ENCODE results near the gene ACKR3.

DNA sequence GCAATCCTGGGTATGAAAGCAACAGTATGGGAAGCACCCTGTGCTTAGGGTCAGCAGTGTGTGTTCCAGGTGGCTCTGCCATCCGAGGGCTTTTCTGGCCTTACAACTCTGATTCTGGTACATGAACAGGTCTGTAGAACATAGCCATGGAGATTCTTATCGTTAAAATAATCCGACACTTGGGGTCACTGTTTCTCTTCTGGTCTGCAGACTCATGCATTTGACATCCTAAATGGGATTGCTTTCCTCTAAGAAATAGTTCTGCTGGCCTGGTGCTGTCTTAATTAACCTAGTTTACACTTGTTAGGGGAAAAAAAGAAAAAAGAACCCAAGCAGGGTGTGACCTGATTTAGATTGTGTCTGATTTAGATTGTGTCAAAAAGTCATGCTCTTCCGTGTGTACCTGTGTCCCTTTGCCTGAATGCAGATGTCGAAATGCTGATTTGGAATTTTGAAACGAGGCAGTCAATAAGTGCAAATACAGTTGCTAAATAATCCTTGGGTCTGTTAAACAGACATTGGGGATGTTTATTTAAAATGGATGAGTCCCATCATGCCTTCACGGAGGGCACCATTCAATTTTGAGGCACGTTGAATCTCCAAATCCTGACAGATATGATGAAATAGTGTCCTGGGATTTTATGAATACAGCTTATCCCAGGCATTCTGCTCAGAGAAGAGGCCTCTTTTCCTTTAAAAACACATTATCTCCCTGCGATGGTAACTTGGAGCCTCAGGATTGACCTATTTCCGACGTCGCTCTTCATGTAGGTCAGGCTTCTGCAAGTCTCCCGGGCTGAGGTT is 59.7 kb downstream of the TRPM8 start:
- RRBS = no CpG with 5 or more reads among the region's 13 CpGs

DNA sequence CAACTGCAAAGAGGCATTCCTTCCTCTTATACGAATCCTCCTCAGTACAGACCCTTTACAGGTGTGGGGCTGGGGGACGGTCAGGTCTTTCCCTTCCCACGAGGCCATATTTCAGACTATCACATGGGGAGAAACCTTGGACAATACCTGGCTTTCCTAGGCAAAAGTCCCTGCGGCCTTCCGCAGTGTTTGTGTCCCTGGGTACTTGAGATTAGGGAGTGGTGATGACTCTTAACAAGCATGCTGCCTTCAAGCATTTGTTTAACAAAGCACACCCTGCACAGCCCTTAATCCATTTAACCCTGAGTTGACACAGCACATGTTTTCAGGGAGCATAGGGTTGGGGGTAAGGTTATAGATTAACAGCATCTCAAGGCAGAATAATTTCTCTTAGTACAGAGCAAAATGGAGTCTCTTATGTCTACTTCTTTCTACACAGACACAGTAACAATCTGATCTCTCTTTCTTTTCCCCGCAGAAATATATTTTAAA is 118.1 kb downstream of the SPP2 start:
- RRBS = no CpG with 5 or more reads among the region's 6 CpGs

GRCh38 chr2:234251736-234252323 is 201.3 kb downstream of the SPP2 start:
- RRBS = no CpG with 5 or more reads among the region's 6 CpGs

GRCh38 chr2:234291468-234292513 is 205.1 kb downstream of the ARL4C start:
- RRBS = no CpG with 5 or more reads among the region's 7 CpGs

- RRBS = no CpG with 5 or more reads among the region's 27 CpGs
Measured at GRCh38 chr2:234437377-234438894, 58.9 kb downstream of the ARL4C start.

- RRBS = 12% methylated on average over 1 of the region's 10 CpGs
Measured at GRCh38 chr2:234446226-234446781, 50.6 kb downstream of the ARL4C start.

- RRBS = 92% methylated on average over 5 of the region's 34 CpGs
Measured at GRCh38 chr2:235044069-235045033, 92.5 kb downstream of the SH3BP4 start.

GRCh38 chr2:235063371-235063899 is 111.6 kb downstream of the SH3BP4 start:
- RRBS = 91% methylated on average over 5 of the region's 17 CpGs

DNA sequence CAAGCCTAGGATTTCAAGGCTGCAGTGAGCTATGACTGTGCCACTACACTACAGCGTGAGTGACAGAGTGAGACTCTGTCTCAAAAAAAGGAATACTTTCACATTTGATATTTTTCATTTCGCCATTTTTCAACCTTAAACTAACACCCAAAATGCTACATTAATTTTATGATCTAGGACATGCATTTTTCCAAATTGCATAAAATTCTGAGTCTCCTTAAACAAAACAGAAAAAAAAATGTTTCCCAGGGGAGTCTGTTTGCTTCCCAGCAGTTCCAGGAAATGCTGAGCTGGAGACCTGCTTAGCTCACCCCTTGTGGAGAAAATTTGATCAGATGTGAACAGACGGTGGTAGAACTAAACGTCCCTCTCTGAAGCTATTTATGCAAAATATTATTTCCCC is 75.0 kb upstream of the AGAP1 start:
- RRBS = no CpG with 5 or more reads among the region's 4 CpGs

DNA sequence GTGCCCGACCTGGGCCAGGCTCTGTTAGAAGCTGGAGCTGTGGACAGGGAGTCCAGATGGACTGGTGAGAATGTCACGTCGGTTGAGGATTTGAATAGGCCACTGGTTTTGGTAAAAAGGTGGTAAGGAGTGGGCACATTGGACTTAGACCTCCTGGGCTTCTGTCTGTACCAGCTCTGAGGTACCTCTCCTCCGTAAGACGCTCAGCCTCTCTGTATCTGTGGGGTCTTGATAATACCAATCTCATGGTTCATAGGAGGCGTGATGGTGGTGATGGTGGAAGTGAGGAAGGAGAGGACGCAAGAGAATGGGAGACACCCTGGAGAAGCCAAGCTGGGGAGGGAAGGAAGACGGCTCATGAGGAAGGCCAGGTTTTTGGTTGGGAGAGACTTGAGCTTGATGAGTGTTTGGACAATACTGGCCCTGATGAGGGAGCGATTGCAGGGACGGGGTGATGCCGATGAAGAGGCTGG is 28.4 kb downstream of the AGAP1 start:
- RRBS = no CpG with 5 or more reads among the region's 11 CpGs

GRCh38 chr2:235544695-235545062 is 50.8 kb downstream of the AGAP1 start:
- RRBS = no CpG with 5 or more reads among the region's 7 CpGs

DNA sequence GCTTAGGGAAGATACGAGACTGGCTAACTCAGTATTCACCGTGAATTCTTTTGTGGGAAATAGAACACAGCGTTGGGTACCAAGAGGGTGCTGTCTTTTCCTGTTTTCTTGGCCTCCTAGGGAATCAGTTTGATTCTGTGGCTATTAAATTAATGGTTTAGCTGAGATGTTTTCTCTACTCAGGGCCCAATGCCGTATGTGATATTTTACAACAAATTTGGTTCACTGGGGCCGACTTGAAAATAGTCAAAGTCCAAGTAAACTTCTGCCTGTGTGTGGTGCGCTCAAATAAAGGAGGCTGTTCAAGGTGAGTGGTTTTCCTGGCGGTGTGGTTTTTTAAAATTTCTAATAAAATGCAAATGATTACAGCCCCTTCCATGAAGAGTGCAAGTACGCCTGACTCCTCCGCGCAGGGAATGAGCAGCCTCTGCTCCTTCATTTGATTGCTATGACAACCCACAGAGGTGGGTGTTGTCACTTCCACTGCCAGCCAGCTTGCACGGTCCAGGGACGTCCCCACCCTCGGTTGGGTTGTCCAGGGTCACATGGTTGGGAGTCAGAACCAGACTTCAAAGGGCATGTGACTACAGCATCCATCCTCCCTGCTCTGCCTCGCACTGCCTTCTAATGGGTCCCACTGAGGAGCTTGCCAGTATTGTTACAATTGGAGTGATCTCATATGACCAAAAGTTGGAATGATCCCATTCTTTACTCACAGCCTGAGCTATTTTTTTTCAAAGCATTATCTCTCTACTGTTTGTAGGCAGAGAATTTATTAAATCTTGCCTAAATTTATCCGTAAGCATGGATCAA is 121.1 kb downstream of the AGAP1 start:
- RRBS = no CpG with 5 or more reads among the region's 15 CpGs

GRCh38 chr2:235666262-235666532 is 172.4 kb downstream of the AGAP1 start:
- RRBS = no CpG with 5 or more reads among the region's 2 CpGs

DNA sequence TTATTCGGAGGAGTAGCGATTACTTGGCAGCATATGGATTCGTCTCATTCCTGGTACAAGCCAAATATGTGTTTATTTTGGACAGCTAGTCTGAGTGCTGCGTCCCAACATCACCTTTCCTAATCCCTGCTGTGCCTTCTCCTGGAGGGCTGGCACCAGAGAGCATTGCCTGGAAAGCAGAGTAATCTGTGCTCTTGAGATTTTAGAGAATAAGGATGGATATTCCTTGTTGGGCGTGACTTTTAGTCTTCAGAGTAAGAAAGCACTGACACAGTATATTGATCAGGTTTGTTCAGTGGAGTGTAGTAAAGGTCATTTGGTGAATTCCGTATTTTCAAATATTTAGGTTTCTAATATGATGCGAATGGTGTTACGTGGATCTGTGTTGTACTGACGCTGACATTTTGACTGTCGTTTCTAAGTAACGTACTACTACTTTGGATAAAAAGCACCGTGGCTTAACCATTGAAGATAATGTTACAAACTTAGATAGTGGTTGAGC is 185.8 kb downstream of the AGAP1 start:
- RRBS = no CpG with 5 or more reads among the region's 12 CpGs

GRCh38 chr2:235744015-235744543 is 250.2 kb downstream of the AGAP1 start:
- RRBS = no CpG with 5 or more reads among the region's 14 CpGs

GRCh38 chr2:236045243-236045939 is 122.8 kb downstream of the GBX2 start:
- RRBS = no CpG with 5 or more reads among the region's 16 CpGs

DNA sequence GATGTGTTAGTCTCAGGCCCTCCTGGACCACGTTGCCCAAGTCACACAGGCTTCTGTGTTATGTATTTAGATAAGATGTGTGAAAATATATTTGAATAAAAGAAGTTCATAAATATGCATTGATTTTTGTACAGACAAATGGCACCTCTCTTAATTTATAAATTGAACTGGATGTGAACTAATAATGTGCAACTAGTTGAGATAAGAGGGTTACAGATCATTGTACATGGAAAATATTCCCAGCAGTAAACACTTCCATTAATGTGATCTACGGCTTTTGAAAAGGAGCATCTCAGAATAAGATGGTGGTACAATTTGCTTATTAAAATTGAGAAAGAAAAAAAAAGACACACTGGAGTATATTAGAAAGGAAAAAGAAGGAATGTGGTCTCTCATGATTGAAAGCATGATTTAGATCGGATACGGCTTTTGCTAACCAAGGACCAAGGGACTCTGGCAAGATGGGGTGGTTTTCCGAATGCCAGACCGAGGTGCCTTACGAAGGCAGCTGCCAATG is 43.0 kb downstream of the GBX2 start:
- RRBS = no CpG with 5 or more reads among the region's 7 CpGs

DNA sequence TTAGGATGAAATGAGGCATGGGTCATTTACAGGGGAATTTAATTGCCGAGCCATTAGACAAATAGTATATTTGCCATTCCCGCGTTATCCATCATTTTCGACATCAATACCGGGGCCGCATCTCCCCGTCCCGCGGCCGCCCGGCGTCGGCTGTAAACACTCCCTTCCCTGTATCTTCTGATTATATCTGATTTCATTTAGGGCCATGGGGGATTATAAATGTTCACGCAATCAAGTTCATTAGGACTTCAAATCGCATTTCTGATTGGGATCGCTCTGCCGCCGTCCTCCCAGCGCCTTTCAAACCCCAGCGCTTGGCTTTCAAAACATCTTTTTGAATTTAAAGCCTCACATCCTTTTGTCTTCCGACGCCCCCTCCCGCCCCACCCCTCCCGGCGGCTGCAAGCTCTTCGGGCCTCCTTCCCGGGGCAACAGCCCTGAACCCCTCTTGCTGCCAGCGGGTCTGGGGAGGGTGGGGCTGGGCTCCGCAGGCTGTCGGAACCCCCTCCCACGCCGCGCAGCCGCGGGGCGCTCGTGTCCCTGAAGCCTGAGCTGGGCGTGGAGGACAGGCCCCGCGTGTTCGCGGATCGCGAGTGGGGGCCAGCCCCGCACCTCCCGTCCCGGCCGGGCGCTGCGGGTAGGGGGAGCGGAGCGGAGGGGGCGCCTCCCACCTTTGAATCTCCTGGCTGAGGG is 11.1 kb upstream of the GBX2 start:
- RRBS = 0% methylated on average over 2 of the region's 53 CpGs

DNA sequence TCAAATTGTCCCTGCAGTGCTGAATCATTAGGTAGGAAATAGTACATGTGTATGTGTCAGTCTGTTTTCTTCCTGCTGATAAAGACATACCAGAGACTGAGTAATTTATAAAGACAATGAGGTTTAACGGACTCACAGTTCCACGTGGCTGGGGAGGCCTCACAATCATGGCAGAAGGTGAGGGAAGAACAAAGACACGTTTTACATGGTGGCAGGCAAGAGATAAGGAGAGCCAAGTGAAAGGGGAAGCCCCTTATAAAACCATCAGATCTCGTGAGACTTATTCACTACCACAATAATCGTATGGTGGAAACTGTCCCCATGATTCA is 2.6 kb downstream of the ASB18 start:
- RRBS = no CpG with 5 or more reads among the region's 5 CpGs

GRCh38 chr2:236569293-236570382 is at the start of gene ACKR3:
ACKR3 (plus strand) TSS chr2:236569825.
- RRBS = no CpG with 5 or more reads among the region's 20 CpGs